Measurements from ENCODE around the gene GNB1L.

DNA sequence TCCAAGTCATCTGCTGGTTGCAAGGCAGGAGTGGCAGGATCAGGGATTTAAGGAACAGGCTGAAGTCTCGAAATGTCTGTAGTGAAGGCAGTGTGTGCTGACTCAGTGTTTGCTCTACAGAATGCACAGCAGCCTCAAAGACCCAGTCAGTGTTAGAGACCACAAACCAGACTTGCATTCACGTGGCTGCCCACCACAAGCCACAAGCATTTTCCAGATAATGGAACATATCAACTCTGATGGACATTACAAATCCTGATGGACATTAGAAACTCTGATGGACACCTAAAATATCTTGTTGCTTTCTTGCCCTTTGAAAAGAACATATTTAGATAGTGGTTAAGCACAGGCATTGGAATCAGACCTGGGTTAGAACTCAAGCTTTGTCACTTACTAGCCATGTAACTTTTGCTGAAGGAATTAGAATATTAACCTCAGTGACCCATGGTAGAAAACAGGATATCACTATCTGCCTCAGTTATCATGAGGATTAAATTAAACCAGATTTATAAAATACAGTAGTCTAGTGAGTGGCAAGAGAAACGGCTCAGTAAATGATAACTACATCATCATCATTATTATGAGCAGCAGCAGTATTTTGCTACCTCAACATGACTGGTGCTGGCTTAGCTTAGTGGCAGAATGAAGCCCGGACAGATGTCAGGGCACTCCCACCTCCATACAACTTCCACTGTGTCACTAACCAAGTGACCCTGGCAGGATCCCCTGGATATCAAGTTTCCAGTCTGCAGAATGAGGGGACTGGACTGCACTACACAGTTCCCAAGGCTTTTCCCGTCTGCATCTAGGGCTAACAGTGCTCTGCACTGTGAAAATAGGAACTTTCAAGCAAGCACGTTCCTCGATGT lies 1.4 kb downstream of the CLTCL1 start:
- RRBS, result no CpG with 5 or more reads among the region's 7 CpGs

GRCh38 chr22:19361400-19362602 lies 69.7 kb downstream of the HIRA start:
- RRBS, result no CpG with 5 or more reads among the region's 10 CpGs

GRCh38 chr22:19424002-19424546 lies 7.5 kb downstream of the HIRA start:
- RRBS, result no CpG with 5 or more reads among the region's 3 CpGs

DNA sequence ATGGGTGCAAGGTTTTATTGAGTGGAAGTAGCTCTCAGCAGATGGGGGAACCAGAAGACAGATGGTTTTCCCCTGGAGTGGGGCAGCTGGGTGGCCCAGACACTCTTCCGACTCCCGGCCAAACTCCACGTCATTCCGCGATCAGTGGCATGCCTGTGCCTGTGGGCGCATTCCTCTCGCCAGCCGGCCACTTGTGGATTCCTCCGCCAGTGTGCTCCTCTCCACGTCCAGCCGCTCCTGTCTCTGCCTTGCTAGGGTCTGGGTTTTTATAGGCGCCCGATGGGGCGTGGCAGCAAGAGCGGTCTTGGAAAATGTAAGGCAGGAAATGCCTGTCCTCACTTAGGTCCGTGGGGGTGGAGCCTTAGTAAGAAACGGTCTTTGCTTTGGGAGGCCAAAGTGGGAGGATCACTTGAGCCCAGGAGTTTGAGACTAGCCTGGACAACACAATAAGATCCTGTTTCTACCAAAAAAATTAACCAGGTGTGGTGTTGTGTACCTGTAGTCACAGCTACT lies 81.6 kb upstream of the SEPTIN5 start:
- RRBS, result 79% methylated on average over 7 of the region's 17 CpGs

DNA sequence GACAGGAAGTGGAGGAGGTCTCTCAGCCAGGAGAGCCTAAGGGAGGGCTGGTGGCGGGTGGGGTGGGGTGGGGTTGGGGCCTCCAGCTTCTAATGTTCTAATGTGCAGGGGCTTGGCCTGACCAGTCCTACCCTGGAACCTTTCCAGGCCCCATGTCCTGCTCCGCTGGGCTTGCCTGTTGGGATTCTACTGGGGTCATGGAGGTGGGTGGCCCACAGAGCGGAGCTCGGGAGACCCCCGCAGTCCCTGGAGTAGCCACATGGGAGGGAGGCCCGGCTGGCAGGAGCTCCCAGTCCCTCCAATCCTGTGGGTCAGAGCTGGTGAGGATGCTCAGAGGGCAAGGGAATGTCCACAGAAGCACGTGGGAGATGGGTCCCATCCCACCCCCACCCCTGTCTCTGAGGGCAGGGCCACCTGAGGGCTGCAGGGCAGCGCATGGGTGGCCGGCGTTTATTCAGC lies 2.9 kb downstream of the SEPTIN5 start:
- RRBS, result 98% methylated on average over 2 of the region's 10 CpGs

GRCh38 chr22:19721657-19722164 lies 1.6 kb upstream of the GP1BB start:
- RRBS, result 83% methylated on average over 8 of the region's 34 CpGs

- RRBS, result no CpG with 5 or more reads among the region's 55 CpGs
Measured at GRCh38 chr22:19725375-19725971, 2.1 kb downstream of the GP1BB start.

DNA sequence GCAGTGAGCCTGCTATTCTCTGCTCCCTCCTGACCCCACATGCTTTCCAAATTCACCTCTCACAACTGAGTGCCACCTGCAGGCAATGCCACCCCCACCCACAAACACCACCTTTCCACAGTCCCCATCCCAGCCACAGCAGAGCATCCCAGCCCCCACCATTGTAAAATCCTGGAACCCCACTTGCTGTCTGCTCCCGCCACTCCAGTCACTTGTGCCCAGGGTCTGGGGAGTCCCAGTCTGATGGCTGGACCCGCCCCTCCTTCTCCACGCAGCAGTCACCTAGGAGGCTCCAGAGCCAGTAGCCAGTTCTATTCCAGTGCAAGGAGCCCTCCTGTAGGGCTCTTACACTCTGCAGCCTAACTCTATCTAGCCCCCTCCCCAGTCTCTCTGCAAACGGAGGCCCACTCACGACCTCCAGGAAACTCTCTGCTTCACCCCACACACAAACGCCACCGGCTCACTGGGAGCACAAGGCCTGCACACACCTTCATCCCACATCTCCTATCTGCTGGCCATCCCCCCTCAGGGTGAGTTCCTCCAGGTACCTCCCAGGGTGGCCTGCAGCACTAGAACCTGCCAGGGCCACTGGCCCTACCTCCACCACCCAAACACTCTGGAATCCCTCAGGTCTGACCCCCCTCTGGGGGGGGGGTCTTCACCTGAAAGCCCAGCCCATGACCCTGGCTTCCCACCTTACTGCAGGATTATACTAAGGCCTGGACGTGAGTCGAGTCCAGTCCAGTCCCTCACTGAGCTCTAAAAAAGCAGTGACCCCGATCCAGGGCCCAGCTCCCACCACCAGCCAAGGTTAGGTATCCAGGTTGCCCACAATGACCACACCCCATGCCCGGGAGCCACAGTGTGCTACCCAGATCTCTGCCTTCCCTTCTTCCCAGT lies 1.4 kb downstream of the GNB1L start:
- RRBS, result no CpG with 5 or more reads among the region's 11 CpGs

DNA sequence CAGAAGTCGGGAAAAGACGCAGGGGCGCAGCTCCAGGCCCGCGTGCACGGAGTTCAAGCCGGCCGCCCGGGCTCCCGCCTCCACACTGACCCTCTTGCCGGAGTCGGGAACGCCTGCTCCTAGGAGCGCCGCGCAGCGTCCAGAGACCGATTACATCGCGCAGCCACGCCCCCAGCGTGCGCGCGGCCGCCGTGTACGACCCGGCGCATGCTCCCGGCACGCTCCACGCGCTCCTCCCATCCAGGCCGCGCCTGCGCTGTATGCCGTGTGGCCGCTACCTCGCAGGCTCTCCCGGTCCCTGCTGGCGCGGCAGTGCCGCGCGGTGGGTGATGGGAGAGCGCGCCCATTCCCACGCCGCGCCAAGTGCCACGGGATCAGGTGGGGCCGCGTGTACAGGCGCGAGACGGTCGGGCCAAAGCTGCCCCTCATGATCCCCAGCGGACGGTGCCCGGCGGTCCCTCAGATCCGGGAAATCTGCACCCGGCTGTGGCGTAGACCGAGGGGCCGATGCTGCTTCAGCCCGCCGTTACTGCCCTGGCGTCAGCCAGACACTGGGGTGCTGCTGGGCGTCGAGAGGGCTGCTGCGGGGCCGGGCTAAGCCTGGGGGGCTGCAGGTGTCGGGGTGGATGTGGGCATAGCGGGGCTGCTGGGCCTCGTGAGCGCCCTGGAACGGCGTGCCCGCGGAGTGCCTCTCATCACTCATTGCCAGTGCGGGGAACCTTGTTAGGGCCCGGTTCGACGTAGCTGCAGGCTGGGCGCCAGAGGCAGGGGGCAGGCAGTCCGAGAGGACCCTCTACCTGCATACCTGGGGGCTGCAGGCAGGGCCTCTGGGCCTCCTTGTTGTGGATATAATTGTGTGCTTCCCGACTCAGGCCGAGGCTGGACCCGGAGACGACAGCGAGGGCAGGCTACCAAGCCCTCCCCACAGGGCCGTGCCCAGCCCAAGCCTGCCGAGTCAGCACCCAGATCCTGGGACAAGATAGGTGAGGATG lies at the start of gene GNB1L:
Gene GNB1L, minus strand, starts transcription at position 145 of the 992 bp plus-strand sequence.
- RRBS, result 1% methylated on average over 32 of the region's 95 CpGs

DNA sequence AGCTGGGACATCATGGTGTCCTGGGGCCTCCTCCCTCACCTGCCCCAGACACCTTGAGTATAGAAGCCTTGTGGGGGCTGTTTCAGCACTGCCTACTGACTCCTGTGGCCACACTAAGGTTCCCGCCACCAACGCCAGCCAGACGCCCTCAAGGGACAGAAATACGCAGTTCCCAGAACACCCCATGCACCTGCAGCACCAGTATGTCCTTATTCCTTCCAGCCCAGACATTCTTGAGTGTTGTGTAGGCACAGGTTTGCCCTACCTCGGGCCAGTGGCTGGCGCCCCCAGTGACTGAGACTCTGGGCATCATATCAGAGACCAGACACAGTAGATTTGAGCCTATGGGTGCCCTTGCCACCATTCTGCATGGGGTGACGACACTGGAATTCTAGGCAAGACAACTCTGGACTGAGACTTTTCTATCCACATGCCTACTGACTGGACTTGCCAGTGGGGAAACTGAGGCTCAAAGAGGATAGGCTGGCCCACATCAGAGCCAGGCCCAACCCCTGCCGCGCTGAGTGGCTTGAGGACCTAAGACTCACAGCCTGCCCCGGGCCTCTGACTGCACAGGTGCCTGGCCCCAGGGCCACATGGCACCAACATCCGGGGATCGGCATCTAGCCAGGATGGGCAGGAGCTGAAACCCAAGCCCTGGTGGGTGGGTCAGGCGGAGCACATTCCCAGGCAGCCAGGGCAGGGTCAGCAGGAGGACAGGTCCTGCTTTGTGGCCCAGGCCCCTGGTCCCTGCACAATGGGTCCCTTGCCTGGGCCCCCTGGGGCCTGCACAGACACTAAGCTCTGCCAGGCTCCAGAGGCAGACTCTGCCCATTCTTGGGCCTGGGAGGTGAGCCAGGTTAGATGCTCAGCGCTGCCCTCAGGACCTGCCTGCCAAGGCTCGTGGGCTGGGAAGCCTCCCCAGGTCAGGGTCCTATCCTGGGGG lies 33.8 kb downstream of the ARVCF start:
- RRBS, result 73% methylated on average over 2 of the region's 15 CpGs

- RRBS, result 33% methylated on average over 7 of the region's 12 CpGs
Measured at GRCh38 chr22:19984195-19984648, 32.4 kb downstream of the ARVCF start.

- RRBS, result 5% methylated on average over 7 of the region's 19 CpGs
Measured at GRCh38 chr22:19986281-19986855, 30.3 kb downstream of the ARVCF start.

DNA sequence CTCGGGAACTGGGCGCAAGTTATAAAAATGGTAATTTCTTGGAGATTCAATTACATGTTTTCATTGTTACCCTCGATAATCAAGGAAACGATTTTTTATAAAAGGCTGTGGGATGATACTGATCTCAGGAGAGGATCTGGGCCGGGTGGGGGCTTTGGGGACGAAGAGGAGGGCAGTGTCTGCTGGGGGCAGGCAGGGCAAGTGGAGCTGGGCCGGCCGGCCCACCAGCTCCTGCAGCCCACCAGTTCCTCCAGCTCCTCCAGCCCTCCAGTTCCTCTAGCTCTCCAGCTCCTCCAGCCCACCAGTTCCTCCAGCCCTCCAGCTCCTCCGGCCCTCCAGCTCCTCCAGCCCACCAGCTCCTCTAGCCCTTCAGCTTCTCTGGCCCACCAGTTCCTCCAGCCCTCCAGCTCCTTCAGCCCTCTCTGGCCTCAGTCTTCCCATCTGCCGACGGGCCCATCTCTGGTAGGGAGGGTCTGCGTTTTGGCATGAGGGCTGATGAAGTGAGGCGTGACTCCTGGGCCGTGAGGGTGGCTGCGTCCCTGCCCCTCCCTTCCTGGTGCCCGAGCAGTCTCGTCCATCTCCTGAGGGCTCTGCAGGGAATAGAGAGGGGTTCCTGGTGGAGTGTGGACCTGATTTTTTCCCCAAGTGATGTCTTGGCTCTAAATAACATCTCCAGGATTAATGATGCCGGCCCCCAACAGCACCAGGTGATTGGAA lies 9.2 kb upstream of the CCDC188 start:
- RRBS, result 25% methylated on average over 4 of the region's 18 CpGs

DNA sequence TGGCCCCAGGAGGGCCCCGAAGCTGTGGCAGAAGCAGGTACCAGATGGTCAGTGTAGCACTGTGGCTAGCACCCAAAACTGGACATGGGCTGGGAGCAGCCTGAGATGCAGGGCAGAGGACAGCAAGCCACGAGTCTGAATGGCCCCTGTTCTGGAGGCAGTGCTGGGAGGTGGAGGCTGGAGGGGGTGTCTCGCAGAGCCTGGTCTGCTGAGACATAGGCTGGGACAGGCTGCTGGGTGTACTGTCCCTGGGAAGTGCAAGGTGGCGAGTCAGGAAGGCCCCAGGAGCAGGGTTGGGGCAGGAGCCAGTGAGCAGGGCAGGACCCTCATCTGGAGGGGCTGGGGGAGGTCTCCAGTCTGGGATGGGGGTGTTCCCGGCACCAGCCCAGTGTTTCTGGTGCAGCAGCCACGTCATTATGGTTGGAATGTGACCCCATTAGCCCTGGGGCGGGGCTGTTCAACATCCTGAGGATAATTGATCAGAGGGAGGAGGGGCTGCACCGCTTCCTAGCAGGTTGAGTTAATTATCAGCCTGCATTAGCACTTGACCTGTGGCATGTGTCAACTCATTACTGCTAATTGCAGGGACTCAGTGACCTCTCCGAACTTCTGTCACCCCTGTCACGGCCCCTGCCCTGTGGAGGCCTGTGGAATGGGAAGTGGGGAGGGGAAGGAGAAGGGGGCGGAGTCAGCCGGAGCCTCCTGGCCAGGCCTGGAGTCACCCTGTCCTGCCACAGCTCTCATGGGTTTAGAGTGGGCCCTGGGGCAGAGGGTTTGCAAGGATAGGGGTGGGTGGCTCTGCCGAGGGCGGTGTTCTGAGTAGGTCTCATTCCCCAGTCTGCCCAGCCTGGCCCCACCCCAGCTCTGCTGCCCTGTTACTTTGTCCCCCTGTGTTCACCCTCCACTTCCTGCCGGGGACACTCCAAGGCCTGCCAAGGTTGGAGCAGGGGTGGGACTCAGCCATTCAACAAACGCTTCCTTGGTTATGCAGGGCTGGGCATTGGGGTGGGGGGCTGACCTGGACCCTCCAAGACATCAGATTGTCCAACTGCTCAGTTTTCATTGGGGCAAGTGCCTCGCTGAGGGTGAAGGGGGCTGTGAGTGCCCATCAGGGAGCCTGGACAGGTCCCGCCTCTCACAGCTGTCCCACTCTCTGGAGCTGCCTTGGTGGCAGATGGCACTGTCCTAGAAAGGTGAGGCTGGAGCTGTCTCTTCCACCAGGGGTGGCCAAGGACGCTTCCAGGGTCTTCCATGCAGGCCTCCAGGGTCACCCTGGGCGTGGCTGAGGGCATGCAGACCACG lies 52.9 kb upstream of the CCDC188 start:
- RRBS, result no CpG with 5 or more reads among the region's 21 CpGs

DNA sequence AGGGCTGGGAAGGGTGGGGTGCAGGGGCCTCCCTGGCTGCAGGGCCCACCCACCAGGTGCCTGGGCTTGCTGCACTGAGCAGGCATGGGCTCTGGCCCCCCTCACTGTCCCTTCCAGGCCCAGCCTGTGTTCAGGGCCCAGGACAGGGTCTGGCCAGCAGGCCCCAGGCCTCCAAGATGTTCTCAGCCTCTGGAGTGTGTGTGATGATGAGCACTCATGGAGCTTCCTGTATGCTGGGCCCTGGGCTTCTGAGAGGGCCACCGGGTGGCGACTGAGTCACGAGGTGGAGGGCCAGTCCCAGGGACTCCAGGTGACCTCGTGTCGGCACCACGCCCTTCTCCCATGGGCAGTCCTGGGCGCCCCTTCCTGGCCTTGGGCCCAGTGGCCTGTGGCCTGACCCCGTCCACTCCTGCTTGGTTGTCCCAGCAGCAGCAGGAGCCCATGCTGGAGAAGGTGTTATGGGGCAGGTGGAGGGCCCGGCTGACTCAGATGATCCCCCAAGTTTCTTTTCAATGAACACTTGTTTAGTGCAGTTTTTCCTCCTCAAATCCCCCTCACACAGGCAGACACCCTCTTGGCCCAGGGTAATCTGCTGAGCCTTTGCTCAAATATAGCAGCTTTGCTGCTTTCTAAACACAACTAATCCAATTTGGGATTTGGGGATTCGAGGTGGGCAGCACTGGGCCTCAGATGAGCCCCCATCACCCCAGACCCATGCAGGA lies 56.1 kb upstream of the CCDC188 start:
- RRBS, result no CpG with 5 or more reads among the region's 10 CpGs

GRCh38 chr22:20436165-20436778 lies 1.4 kb downstream of the SCARF2 start:
- RRBS, result 5% methylated on average over 38 of the region's 61 CpGs

DNA sequence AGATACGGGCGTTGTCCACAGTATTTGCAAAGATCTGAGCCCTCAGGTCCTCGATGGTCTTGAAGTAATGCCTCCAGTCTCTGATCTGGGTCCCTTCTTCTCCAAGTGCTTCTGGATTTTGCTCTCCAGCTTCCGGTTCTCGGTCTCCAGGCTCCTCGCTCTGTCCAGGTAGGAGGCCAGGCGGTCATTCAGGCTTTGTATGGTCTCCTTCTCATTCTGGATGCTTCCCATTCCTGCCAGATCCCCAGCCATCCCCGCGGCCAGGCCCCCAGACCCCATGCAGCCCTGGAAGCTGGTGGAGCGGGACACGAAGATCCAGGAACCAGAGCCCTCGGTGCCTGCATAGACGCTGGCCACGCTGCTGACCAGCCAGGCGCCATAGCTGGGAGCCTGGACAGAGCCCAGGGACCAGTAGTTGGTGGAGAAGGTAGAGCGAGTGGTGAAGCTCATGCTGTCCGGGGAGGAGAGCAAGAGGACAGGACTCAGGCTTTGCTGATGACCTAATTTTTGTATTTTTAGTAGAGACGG lies 11.9 kb downstream of the KLHL22 start:
- RRBS, result no CpG with 5 or more reads among the region's 18 CpGs

- RRBS, result no CpG with 5 or more reads among the region's 17 CpGs
Measured at GRCh38 chr22:20531304-20532351, 24.2 kb downstream of the MED15 start.

DNA sequence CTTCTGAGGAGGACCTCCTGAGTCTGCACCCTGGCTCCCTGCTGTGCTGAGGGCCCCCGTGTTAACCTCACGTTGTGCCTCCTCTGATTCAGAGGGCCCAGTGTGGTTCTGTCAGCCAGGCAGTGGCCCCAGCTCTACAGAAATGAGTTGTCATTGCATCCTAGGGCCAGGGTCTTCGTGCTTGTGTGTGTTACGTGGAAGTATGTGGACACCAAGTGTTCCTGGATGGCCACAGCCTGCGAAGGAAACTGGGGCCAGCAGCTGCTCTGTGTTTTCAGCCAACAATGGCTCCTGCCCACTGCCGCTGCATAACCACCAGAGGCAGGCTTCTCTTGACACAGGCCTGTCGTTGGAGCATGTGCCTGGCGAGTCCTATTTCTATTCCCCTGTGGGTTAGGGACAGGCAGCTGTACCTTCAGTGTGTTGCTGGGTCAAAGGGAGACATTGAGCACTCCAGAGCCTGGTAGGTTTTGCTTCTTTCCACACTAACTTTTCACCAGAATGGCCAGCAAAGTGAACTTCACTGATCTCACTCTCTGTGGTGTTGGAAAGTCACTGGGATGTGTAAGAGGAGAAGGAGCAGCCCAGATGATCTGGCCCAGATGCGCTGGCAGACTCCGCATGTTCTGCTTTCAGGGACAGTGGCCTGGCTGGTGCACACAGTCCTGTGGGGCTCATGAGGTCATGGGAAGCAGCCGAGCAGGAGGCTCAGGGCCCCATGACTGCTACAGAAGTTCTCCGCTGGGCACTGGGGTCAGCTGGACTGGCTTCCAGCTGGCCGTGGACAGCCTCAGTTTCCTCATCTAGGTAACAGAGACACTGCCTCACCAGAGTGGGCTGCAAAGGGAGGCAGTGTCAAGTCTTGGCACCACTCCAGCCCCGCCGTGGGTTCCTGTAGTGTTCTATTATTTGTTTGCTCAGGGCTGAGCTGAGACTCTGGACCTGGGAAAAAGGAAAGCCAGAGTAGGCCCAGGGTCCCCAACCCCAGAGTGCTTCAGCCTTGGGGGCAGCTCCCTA lies 44.8 kb downstream of the MED15 start:
- RRBS, result no CpG with 5 or more reads among the region's 15 CpGs

GRCh38 chr22:20703581-20703816 lies 70.4 kb upstream of the SERPIND1 start:
- RRBS, result no CpG with 5 or more reads among the region's 18 CpGs

Measured in AG08470 (cell line).